Natural killer cell (primary cell): Measurements from ENCODE around the gene LRRFIP1.

- PRO-cap: no peak
These were observed 103.2 kb downstream of the COL6A3 start for GRCh38 chr2:237310656-237311236.

DNA sequence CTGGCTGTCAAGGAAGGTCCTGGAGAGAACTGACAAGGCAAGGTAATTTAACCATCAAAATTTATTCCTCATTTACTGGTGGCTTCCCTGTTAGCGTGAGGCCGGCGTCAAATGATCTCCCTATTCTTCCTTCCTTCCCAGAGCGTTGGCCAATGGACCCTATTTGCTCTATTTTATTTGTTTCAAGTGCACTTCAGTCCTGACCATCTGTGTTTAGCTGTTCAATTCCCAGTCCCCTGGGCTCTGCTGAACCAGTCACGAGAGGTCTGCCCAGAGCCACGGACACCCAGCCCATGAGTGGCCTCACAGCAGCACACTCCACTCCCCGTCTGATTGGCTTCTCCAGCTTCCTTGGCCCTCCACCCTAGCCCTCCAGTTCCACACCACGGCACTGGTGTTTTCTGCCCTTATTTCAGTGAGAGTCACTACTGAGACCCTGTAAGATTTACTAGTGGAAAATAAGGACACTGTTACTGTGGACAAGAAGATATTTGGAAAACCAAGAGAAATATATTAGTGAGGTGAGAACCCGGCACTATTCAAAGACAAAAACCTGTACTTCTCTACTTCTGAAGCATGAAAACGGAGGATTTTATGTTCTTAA is 86.7 kb downstream of the COL6A3 start:
- PRO-cap: no peak

DNA sequence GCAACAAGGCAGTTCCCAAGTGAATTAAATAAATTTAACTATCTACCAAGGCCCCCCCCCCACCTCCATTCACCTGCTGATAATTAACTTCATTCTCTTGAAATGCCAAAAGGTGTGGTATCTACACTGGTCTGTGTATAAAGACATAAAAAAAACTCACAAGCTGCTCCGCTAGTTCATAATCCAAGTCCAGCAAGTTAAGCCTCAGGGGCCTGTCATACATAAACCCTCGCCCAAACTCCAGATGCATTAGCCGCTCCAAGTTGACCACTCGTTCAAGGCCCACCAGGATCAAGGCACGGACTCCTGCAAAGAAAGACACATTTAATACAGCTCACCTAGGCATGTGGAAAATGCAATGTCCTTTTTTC is 50.9 kb downstream of the COL6A3 start:
- PRO-cap: no peak

DNA sequence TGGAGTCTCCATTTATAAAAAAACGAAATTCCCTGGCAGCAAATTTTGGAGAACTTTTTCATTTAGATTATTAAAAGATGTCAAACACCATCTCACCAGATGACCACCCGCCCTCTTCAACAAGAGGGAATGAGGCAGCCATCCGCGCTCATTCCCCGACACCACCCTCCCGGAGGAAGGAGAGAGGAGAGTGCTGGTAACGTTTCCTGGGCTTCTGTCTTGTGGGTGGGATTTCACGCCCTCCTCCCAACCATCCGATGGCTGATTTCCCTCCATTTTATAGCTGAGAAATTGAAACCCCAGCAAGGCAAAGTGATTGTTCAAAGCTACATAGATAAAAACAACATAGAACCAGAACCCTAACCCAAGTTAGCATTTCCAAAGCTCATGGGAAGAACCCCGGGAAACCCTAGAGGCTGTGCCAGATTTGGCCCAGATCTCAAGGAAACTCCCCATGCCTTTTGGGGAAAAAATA is 8.6 kb downstream of the COL6A3 start:
- PRO-cap: no peak

DNA sequence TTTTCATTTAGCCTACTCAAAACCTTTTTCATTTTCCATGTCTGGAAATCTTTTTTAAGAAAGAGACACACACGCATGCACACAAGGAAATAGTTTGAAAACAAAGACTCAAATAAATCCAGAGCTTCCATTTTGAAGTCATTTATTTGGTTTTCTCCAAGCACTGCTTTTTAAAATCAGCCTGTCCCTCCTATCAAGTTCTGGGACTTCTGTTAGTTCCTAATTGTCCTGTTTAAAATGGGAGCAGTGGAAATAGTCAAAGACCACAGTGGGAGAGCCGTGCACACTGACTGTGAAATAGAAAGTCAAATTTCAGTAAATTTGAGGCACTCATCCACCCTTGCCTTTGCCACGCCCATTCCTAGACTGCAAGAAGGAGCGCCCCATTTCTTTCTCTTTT is 7.7 kb downstream of the COL6A3 start:
- PRO-cap: no peak

- PRO-cap: no peak
These were observed 1.4 kb downstream of the COL6A3 start for GRCh38 chr2:237412530-237412981.

GRCh38 chr2:237435880-237436426 is 22.0 kb upstream of the COL6A3 start:
- PRO-cap: no peak

- PRO-cap: no peak
These were observed 12.3 kb upstream of the MLPH start for GRCh38 chr2:237474614-237475197.

DNA sequence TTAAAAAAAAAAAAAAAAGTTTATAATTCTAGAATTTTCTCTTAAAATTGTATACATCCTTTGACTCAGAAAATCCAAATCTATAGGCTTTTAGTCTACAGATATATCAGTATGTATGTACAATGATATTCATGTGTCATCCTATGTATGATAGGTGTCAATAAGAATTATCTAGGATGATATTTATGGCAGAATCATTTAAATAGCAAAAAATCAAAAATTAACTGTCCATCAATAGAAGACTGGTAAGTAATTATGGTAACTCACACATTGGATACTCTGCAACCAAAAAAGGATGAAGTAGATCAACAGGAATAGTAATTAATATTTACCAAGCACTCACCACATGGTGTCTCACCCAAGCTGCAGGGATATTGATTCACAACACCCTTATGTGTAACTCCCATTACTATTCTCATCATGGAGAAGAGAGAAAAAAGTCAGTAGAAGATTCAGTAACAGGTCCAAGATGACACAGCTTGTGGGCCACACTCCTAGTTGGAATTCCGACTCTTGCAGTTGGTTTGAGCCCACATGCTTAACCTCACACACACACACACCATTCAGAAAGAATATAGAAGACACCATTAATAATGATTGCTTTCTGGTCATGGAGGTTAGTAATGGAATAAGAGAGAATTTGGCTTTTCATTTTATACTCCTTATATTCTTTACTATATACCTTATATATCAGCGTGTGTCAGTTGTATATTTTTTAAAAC is 1.8 kb upstream of the MLPH start:
- PRO-cap: no peak

DNA sequence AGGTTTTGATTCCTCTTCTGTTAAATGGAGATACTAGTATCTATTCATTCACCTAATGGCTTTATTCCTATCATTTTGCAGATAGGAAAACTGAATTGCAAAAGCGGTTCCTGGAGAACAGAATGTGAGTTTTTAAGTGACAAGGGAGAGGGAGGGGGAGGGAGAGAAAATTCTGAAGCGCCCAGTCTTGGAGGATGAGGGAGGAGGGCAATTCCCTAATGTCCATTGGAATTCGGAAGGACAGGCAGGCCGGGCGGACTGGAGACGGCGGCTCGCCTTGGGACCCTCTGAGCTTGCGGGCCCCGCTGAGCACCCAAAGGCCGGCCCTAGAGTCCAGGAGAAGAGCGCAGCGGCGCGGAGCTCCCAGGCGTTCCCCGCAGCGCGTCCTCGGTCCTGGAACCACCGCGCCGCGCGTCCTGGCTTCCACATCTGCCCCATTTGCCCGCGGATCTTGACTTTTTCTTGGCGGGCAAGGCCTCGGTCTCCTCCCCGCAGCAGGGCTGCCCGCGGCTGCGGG is 807 bp upstream of the MLPH start:
- PRO-cap: no peak

- PRO-cap: no peak
These were observed 3.3 kb downstream of the MLPH start for GRCh38 chr2:237490156-237490865.

- PRO-cap: no peak
These were observed 27.6 kb upstream of the PRLH start for GRCh38 chr2:237538712-237539165.

- PRO-cap: bidirectional peak, plus-strand start at chr2:237603881, minus-strand start at chr2:237603760
These were observed 13.2 kb upstream of the RAB17 start for GRCh38 chr2:237603525-237604271.

DNA sequence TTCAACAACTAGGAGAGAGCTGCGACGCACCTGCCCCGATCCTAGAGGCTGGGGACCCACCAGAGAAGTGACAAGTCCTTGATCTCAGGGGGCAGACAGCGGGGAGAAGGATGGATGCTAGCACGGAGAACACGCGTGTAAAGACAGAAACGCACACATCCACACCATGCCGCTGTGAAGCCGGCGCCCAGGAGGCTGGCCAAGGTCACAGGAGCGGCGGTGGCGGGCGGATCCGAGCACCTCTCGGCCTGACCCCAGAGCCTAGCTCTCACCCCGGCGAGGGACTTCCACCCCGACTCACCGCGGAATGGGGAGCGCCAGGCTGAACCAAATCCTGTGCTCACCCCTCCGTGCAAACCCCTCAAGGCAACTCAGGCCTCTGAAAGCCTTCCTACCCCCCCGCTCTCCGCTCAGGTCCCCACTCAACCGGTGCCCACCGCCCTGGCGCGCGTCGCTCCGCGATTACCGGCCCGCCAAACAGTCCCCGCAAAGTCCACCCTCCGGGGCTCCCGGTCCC is 533 bp upstream of the LRRFIP1 start:
- PRO-cap: no peak

- PRO-cap: no peak
These were observed at the start of gene LRRFIP1 for GRCh38 chr2:237627313-237628433. Gene LRRFIP1, plus strand, starts transcription at chr2:237627587.

DNA sequence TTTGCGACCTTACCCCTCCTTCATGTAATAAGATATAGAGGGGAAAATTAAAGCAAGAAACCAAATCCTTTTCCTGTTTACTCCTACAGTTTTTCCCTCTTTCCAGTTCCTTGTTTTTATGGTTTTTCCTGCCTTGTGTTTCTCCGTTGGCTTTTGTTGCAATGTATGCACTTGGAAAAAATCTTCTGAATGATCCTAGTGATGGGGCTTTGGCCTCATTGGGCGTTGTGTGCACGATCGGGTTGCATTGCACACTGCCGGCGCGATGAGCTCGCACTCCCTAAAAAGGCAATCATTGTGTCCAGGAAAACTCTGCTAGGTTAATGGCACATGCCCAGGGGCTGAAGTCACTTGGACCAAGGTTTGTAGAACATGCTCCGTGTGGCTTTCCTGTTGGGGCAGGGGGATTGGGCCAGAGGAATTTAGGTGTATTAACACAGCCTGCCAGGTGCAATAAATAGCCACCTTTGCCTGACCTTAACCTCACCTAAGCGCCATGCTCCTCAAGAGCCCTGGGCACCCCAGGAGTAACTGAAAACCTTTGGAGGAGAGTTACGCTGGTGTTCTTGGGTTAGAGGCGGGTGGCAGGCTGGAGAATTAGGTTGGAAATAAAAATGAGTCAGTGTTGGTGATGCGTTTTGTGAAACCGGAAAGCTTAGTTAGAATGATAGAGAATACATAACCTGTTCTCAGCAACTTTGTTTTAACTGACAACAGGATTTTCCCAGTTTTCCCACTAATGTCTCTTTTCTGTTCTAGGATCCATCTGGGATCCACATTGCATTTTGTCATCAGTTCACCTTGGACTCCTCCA is 16.8 kb downstream of the LRRFIP1 start:
- PRO-cap: no peak

GRCh38 chr2:237675382-237675902 is 48.1 kb downstream of the LRRFIP1 start:
- PRO-cap: no peak

- PRO-cap: bidirectional peak, plus-strand start at chr2:237691556, minus-strand start at chr2:237691466; bidirectional peak, plus-strand start at chr2:237692159, minus-strand start at chr2:237691917
These were observed 63.8 kb downstream of the LRRFIP1 start for GRCh38 chr2:237690853-237691987.

- PRO-cap: bidirectional peak, plus-strand start at chr2:237694179, minus-strand start at chr2:237694044
These were observed 66.3 kb downstream of the LRRFIP1 start for GRCh38 chr2:237693537-237694250.

GRCh38 chr2:237735767-237736068 is 62.9 kb upstream of the RBM44 start:
- PRO-cap: no peak